Measurements from ENCODE around the genes RIPPLY1, TDGF1P3 and PAK3.

DNA sequence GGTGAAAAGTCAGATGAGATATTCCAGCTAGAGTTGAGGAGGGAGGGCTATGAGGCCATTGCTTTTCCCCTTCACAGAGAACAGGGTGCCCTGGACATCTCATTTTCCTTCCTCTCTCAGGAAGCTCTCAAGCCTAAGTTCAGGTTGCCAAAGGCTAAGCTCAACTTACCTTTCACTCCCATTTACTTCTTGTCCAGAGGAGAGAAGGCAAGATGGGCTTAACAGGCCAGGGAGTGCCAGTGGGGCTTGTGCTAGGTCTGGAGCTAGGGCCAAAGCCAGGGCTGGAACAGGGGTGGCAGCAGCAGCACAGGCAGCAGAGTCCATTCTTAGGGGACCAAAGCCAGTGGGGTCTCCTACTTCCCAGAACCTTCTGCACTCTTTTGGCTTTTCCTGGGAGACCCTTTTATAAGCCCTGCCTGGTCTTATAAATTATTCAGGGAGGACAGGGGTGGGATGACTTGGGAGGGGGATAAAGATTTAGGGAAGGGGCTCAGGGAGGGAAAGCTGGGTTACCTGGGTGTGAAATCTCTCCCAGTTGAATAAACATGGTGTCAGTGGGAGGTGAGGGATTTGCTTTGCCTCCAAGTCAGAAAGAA lies at the start of gene RIPPLY1:
RIPPLY1 (minus strand) TSS at position 378 of the 596 bp plus-strand sequence.
- PRO-cap, 2 experiments = no peak in any of the 2 experiments

DNA sequence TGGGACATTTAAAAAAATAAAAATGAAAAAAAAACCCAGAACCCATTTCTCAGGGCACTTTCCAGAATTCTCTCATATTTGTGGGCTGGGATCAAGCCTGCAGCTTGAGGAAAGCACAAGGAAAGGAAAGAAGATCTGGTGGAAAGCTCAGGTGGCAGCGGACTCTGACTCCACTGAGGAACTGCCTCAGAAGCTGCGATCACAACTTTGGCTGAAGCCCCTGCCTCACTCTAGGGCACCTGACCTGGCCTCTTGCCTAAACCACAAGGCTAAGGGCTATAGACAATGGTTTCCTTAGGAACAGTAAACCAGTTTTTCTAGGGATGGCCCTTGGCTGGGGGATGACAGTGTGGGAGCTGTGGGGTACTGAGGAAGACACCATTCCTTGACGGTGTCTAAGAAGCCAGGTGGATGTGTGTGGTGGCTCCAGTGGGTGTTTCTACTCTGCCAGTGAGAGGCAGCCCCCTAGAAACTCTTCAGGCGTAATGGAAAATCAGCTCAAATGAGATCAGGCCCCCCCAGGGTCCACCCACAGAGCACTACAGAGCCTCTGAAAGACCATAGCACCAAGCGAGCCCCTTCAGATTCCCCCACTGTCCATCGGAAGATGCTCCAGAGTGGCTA lies 9.5 kb downstream of the CLDN2 start:
- PRO-cap, 2 experiments = peak in 2 of 2 experiments; most common minus-strand start position 183 of the sequence (in 2)

GRCh38 chrX:107683024-107683537 lies 54.8 kb downstream of the PRPS1 start:
- PRO-cap, 2 experiments = no peak in any of the 2 experiments

- PRO-cap, 2 experiments = no peak in any of the 2 experiments
These were observed 73.3 kb downstream of the PRPS1 start for GRCh38 chrX:107701482-107702076.

- PRO-cap, 2 experiments = no peak in any of the 2 experiments
These were observed 63.5 kb downstream of the TSC22D3 start for GRCh38 chrX:107712158-107712508.

DNA sequence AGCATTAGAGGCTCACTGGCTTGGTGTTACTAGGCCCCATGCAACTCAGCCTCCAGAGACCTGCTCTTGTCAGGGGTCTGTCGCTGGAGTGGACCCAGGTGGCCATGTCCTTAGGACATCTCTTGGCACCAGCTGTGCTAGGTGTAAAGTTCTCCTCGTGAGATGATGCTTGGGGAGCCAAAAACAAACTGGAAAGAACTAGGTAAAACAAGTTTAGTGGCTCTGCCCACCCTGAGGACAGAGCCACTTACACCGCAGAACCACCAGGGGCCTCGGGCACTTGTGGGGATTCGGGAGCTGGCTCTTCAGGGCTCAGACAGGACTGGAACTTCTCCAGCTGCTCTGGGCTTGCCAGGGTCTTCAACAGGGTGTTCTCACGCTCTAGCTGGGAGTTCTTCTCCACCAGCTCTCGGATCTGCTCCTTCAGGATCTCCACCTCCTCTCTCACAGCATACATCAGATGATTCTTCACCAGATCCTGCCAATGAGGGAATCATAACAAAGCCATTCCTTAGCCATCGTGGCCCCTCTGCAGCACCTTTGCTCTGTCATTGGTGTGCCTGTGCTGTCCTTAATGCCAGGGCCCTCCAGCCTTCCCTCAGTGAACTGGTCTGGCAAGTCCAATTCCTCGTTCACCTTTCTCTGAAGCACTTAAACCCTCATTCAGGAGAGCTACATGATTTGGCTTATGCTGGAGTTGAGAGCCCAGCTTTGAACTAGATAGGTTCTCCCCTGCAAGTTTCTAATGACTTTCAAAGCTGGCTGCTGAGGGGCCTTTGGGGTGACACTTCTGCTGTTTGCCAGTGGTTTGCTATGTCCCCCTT lies 61.1 kb downstream of the TSC22D3 start:
- PRO-cap, 2 experiments = no peak in any of the 2 experiments

GRCh38 chrX:107717125-107717907 lies 58.3 kb downstream of the TSC22D3 start:
- PRO-cap, 2 experiments = peak in 1 of 2 experiments; most common plus-strand start chrX:107717217 (in 1)

GRCh38 chrX:108091938-108092419 lies 401 bp downstream of the ATG4A start:
- PRO-cap, 2 experiments = no peak in any of the 2 experiments

GRCh38 chrX:108198487-108198908 lies 106.9 kb downstream of the ATG4A start:
- PRO-cap, 2 experiments = no peak in any of the 2 experiments

DNA sequence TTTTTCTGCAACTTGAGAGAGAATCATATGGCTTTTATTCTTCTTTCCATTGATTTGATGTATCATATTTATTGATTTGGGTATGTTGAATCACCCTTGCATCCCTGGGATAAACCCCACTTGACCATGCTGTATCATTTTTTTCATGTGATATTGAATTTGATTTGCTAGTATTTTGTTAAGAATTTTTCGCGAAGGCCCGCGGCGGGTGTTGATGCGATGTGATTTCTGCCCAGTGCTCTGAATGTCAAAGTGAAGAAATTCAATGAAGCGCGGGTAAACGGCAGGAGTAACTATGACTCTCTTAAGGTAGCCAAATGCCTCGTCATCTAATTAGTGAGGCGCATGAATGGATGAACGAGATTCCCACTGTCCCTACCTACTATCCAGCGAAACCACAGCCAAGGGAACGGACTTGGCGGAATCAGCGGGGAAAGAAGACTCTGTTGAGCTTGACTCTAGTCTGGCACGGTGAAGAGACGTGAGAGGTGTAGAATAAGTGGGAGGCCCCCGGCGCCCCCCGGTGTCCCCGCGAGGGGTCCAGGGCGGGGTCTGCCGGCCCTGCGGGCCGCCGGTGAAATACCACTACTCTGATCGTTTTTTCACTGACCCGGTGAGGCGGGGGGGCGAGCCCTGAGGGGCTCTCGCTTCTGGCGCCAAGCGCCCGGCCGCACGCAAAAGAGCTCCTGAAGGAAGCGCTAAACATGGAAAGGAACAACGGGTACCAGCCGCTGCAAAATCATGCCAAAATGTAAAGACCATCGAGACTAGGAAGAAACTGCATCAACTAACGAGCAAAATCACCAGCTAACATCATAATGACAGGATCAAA lies 317.8 kb upstream of the IRS4 start:
- PRO-cap, 2 experiments = no peak in any of the 2 experiments

- PRO-cap, 2 experiments = no peak in any of the 2 experiments
These were observed 43.9 kb upstream of the KCNE5 start for GRCh38 chrX:109668903-109669183.

DNA sequence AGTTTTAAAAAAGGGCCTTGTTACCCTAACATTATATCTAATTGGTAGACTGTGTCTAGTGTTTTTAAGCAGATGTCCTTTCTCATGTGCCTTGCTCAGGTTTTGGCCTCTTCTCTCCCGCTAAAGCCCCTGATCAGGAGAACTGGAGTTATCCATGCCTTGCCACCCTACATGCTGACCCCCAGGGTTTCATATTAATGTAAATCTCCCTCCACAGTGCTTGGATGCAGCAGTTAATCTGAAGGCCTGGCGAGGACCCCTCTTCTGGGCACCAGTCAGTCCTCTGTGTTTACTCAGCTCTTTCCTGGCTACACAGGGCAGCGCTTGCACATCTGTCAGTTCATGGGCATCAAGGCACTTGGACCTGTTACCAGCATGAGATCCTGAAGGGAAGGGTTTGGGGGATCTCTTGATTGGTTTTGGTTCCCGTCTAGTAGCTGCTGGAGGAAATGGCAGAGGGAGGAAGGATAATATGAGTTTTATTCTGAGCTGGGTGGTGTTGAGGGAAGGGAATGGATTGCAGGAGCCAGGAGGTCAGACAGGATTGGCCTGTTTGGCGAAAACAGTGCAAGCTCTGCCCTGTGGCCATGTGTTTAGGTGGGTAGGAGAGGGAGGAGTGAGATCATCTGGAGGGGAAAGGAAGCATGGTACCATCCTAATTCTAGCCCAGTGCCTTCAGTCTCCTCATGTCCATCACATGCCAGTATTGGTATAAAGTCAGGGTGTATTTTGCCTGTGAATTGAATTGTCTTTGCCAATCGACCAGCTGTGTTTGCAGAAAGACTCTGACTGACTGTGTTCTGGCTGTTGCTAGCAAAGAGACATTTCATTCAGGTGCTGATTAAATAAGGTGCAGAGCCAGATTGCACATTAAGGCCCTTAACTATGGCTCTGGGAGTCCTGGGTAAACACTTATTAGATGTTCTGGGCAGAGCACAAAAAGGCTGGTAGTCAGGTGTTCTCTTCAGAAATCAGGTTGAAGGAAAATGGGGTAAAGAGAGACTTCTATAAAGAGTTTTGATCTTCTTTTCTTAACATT lies 9.9 kb downstream of the TMEM164 start:
- PRO-cap, 2 experiments = no peak in any of the 2 experiments

- PRO-cap, 2 experiments = no peak in any of the 2 experiments
These were observed 18.5 kb downstream of the TMEM164 start for GRCh38 chrX:110020996-110022323.

- PRO-cap, 2 experiments = no peak in any of the 2 experiments
These were observed 52.4 kb downstream of the TMEM164 start for GRCh38 chrX:110055174-110055874.

DNA sequence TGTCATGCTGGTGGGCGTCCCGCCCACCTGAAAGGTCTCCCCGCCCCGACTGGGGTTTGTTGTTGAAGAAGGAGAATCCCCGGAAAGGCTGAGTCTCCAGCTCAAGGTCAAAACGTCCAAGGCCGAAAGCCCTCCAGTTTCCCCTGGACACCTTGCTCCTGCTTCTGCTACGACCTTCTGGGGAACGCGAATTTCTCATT lies at the start of gene TDGF1P3:
TDGF1P3 (plus strand) TSS at position 84 of the 200 bp plus-strand sequence.
- PRO-cap, 2 experiments = no peak in any of the 2 experiments

DNA sequence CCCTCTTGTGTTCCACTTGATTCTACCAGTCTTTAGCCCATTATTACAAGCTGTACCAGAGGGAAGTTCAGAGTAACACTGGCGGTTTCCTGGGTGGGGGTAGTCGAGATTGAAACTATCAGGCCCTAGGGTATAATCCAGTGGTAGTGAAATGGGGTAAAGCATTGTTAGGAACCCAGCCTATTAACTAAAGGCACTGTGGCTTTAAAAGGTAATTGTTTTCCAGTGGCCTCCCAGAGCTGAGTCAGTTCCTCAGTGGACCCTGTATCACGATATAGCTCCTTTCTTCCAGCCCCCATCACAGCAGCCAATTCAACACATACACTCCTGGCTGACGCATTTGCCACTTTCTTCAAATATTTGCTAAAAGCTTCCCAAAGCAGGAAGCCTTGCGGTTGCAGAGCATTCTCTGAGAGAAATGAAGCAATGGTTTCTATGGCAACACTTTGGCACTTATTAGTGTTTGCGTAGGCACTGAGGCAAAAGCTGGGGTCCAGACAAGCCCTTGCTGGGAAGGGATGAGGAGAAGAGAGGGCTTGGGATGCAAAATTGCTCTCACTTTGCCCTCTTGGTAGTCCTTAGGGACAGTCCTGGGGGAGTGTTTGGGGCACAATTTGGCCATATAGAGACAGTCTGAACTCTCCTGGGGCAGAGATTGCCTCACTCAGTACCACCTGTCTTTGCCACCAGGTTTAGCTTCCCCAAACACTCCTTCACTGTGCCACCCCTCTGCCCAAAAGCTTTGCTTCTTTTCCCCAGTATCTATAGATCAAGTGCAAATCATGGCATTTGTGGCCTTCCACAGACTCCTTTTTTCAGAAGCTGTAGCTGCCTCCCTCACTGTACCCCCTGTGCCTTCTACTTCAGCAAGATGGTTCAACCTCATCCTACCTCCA lies 55.0 kb upstream of the PAK3 start:
- PRO-cap, 2 experiments = peak in 2 of 2 experiments; most common plus-strand start position 525 of the sequence (in 1); most common minus-strand start position 246 of the sequence (in 2)

- PRO-cap, 2 experiments = peak in 2 of 2 experiments; most common plus-strand start chrX:111096147 (in 1); most common minus-strand start chrX:111095958 (in 2)
These were observed at the start of gene PAK3 for GRCh38 chrX:111095673-111096440. PAK3 (plus strand) TSS chrX:111096191.

- PRO-cap, 2 experiments = no peak in any of the 2 experiments
These were observed 11.1 kb downstream of the DCX start for GRCh38 chrX:111400884-111401210.

GRCh38 chrX:112212819-112213169 lies 130.0 kb downstream of the RTL4 start:
- PRO-cap, 2 experiments = no peak in any of the 2 experiments

- PRO-cap, 2 experiments = no peak in any of the 2 experiments
These were observed 38.6 kb upstream of the LHFPL1 start for GRCh38 chrX:112718339-112718837.